Myometrial cell (primary cell): ENCODE measurements around a stretch of chr5.

- RAMPAGE, long total RNA: no peak
Observed at GRCh38 chr5:132180145-132180589, 47.5 kb downstream of the P4HA2 start.

DNA sequence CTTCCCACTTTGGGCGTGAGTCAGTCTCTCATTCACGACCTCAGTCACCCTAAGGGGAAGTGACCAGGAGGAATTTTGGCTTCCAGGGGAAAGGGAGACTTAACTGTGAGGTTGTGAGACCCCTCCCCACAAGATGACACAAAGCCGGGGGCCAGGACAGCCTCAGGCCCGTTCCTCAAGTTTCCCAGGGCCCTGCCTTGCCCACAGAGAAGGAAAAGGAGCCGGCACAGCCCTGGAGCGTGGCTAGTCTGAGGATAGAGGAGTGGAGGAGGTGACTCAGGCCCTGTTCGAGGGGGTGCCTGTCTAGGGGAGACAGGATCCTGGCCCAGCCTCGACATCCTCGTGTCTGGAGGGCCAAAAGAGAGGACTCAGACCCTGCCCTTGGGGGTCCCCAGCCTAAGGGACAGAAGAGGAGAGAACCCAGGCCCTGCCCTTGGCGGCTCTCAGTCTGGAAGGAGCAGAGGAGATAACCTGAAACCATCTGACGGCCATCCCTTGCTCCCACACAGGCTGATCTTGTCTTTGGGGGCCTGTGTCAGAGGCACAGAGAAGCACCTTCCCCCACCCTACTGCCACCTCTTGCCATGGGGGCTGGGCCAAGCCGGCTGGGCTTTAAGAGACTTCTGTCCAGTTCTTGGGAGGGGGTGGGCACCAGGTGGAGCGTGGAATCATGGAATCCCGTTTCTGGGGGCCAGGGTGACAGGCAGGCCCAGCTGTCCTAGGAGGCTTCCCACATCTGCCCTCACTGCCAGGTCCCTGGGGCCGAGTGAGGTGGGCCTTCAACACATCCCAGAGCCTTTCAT, 1.0 kb downstream of the PDLIM4 start:
- RAMPAGE, long total RNA: no peak

DNA sequence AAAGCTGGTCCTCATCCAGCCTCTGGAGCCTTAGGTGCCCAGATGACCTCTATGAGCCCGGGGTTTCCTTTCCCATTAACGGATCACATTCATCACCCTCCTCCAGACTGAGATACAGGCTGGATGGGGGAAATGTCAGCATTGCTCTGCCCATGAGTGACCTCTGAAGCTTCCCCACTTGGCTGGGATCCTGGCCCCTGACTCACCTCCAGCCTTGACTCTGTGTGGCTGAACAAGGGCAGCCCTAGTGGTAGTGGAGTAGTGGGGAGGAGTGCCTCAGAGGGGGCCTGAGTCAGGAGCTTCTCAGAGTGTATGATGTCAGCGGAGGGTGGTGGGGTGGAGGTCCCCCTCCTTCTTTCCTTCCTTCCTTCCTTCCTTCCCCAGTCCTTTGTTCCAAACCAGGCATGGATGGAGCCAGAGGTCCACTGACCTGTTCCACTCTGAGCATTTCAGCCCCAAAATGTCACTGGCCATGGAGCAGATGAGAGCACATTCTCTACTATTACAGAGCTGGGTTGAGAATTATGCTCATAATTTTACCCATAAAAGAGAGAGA, 6.5 kb downstream of the PDLIM4 start:
- RAMPAGE, long total RNA: no peak

DNA sequence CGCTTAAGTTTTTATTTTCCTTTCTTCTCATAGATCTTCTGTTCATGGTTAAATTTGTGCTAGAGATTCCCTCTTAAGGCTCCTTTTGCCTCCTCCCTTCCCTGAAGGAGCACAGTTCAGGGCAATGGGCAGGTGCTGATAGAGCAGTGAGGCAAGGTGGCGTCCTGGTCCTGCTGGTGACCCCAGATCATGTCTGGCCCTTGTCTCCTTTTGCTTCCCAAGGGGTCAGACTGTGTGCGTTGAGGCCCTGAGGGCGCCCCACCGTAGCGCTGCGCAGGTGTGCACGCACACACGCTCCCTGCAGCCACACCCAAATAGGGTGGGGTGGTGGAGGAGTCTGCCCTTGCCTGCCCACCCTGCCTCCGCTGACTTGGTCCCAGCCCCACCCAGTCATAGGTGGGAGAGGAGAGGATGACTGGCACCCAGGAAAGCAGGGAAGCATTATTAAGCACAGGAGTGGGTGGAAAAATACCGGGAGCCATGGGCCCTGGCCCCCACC, 16.5 kb downstream of the PDLIM4 start:
- RAMPAGE, long total RNA: no peak

DNA sequence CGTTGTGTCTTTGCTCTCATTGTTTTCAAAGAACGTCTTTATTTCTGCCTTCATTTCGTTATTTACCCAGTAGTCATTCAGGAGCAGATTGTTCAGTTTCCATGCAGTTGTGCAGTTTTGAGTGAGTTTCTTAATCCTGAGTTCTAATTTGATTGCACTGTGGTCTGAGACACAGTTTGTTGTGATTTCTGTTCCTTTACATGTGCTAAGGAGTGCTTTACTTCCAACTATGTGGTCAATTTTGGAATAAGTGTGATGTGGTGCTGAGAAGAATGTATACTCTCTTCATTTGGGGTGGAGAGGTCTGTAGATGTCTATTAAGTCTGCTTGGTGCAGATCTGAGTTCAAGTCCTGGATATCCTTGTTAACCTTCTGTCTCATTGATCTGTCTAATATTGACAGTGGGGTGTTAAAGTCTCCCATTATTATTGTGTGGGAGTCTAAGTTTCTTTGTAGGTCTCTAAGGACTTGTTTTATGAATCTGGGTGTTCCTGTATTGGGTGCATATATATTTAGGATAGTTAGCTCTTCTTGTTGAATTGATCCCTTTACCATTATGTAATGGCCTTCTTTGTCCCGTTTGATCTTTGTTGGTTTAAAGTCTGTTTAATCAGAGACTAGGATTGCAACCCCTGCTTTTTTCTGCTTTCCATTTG, 22.4 kb upstream of the SLC22A5 start:
- RAMPAGE, long total RNA: no peak

DNA sequence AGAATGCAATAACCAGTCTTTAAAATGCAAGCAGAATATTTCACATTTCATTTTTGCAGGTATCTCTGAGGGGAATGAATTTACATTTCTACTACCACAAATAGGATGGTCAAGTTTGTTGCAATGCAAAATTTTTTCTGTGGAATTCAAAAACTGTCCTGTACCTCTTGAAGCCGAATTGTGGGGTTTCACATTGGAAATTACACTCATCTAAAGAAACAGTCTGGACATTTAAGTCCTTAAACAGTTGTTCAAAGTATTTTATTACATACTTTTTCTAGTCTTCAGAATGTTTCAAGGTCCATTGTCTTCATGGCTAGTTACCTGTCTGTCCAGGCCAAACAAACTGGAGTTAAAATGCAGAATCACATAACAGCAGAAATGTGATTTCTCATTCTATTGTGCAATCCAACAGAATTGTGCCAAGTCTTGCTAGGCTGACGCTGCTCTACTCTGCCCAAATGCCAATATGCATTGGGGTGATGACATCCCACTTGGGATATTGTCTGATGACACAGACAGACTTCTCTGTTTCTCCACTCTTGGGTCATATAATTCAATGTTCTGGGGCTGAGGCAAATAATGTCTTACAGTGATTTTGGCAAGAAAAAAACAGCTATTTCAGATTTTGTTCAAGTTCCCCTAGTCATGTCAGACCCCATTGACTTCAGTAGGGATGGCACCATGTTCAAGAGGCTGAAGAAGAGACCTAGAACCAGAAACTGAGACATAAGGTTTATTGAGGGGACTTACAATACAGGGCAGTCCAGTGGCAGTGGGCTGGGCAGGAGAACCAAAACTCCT, 5.2 kb upstream of the SLC22A5 start:
- RAMPAGE, long total RNA: no peak

DNA sequence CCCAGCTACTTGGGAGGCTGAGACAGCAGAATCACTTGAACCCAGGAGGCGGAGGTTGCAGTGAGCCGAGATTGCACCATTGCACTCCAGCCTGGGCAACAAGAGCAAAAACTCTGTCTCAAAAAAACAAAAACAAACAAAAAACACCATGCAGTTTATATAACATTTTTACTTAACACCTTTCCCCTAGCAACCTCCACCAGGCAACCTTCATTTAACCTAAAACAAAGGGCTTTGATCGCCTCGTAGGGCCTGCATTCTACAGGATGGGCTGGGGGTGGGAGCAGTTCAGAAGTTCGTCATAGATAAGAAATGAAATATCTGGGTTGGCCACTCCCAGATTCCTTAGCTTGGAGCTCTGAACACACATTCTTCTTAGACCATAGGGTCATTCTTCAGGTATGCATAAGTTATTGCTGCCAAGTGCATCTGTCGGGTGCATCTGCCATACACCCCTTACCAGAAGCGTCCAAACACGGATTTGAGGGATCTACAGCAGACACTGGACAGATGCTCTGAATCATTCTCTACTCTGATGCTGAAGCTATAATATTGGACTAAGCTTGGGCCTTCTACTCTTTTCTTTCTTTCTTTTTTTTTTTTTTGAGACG, 4.3 kb upstream of the SLC22A5 start:
- RAMPAGE, long total RNA: no peak

DNA sequence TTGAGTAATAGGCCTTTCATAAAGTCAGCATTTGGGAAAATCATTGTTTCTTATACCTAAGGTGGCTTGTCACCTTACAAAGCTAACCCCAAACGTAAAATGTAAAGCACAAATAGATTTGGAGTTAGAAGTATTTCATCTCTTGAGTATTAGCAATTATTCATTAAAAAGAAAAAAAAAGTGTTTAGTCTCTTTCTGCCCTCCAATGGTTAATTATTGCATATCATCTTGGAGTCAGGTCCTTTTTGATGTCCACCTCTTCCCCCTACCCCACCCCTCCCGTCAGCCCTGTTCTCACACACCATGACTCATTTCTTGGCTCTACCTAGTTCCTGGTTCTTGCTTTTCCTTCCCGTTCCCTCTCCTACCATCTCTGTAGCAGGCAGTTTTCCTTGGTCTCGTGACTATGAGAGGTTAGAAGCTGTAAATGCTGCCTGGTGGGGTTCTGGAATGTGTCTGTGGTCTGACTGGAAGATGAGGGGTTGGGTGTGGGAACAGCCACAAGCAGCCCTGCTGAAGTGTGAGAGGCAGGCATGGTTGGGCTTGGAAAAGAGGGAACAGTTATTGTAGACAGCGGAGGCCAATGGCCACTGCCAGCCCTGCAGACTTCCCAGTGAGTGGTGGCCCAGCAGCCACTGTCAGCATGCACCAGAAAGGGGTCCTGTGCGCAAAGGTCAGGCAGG, 18.1 kb downstream of the SLC22A5 start:
- RAMPAGE, long total RNA: start-site peak on the plus strand centred at position 356 of the sequence, 9 bp wide, 9 and 5 reads in 2 replicates

- RAMPAGE, long total RNA: no peak
Observed at GRCh38 chr5:132411690-132411882, 42.1 kb downstream of the SLC22A5 start.

DNA sequence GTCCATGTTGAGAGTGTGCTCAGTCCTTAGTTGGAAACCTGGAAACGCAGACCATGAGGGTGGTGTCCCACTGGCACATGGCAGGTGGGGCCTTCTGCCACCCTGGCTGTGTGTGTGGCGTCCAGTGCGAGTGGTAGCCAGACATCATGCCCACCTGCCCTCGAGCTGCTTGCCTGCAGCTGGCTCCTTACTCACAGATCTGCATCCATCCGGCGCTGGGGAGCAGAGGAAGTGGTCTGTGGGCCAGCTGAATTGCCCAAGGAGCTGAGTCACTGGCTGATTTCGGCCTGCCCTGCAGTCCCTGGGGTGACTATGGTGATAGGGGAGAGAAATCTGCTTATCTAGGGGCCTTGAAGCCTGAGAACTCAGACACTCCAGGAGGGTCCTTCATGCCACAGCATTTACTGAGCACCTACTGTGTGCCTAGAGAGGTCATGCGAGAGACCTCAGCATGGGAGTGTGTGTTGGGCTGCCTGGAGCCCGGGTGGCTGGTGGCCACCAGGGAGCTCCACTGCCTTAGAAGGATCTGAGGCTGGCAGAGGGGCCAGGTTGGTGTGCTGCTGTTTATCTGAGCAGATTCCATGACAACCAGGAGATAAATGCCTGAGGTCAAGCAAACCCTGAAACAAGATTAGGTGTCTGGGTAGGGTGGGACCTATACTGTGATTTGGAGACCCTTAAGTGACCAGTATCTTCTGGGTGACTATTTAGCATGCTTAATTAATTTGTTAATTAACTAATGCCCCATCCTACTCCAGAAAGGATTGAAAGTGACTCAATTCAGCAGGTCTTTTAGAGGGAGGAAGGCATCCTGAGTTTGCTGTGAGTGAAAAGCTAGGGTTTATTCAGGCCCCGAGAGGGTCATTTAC, 57.2 kb downstream of the SLC22A5 start:
- RAMPAGE, long total RNA: no peak

DNA sequence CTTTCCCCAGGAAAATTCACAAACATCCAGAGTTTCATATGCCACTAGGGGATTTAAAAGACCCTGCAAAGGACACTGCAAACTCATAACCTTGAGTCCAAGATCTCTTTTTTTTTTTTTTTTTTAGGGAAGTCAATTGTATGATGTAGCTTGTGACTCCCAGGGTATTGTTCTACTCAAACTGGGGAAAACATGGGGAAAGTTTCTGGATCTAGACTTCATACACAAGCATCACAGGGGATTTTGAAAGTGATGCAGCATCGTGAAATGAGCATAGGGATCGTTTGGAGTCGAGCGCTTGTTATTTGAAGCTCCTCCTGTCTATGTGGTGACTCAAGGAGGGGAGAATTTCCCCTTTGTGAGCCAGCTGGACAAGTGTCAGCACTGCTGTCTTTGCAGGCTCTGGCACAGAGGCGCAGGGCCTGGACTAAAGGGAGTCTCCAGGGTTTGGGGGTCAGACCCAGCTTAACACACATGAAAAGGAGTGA, 51.2 kb downstream of the IRF1 start:
- RAMPAGE, long total RNA: no peak

GRCh38 chr5:132471331-132472552, 18.8 kb downstream of the IRF1 start:
- RAMPAGE, long total RNA: no peak

GRCh38 chr5:132485374-132486188, 5.0 kb downstream of the IRF1 start:
- RAMPAGE, long total RNA: no peak

DNA sequence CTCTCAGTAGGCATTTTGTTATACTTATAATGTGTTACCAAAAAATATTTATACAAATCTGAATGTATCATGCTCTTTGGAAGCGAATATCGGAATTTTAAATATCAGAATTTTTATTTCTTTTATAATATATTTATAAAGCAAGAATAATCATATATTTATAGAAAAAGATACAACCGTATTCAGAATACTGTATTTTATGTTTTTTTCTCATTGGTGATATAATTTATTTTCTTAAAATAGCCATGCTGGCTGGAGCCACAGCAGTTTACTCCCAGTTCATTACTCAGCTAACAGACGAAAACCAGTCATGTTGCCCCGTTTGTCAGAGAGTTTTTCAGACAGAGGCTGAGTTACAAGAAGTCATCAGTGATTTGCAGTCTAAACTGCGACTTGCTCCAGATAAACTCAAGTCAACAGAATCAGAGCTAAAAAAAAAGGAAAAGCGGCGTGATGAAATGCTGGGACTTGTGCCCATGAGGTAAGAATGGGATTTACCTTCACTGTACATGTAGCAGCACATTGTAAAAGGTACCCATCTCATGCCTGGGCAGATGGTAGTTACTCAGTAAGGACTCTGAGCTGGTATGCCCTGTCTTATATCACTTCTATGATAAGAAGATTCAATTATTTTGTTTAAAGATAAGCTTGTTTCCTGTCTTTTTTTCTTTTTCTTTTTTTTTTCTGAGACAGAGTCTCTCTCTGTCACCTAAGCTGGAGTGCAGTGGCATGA, 38.7 kb downstream of the RAD50 start:
- RAMPAGE, long total RNA: no peak

GRCh38 chr5:132603756-132604298, 47.0 kb downstream of the RAD50 start:
- RAMPAGE, long total RNA: no peak

- RAMPAGE, long total RNA: no peak
Observed at GRCh38 chr5:132749887-132750115, 2.6 kb downstream of the CCNI2 start.

- RAMPAGE, long total RNA: no peak
Observed at GRCh38 chr5:132753181-132753634, 6.0 kb downstream of the CCNI2 start.

DNA sequence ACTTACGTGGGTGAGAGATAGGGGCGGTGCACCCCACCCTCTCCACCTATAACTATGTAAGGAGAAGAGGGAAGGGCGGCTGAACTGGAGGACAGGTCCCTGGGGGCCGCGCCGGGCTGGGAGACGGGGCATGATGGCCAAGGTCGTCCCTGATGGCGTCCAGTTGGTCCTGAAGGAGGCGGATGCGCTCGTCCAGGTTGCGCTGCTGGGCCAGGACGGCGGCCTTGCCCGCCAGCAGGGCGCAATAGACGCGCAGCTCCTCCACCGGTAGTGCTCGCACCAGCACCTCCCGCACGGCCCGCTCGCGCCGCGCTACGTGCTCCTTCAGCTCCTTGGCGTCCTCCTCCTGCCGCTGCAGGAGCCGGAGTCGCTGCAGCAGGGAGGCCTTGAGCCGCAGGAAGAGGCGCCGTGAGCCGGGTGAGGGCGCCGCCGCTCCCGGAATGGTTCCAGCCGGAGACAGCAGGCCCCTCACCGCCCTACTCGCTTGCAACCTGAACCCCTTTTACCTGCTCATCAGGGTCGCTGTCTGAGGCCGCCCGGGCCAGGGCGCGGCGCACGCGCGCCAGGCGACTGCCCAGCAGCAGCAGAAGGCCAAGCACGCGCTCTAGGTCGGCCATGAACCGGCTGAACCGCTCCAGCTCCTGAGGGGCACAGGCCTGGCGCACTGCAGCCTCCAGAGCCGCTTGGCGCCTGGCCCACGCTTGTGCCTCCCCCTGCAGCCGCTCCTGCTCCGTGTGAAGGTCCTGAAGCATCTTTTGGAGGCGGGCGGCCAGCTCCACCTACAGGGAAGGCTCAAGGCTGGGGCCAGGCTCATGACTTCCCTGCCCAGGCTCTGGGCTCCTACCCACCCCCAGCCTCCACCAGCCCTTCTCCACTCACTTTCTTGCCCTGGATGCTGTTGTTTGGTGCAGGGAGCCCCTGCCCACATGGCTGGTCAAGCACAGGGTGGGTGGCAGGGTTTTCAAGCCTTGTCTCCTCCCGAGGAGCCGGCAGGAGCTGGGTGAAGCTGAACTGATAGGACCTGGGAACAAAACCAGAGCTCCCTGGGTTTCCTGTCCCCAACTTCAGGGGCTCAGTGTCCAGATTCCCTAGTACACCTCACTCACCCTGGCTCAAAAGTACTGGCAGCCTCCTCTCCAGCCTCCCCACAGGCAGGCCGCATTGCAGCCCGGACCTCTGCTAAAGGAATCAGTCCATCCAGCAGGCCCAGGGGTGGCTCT, 7.3 kb downstream of the SHROOM1 start:
- RAMPAGE, long total RNA: no peak

DNA sequence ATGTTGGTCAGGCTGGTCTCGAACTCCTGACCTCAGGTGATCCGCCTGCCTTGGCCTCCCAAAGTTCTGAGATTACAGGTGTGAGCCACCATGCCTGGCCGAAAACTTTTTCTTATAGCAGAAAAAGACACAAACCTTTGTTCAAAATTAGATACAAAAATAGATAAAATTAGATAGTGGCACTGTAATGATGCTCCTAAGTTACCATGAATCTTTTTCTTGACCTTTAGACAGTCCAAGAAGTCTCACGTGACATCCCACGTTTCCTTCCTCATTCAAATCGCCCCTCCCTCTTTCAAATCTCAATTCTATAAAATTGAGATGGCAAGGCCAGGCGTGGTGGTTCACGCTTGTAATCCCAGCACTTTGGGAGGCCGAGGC, 7.6 kb upstream of the ZCCHC10 start:
- RAMPAGE, long total RNA: no peak

DNA sequence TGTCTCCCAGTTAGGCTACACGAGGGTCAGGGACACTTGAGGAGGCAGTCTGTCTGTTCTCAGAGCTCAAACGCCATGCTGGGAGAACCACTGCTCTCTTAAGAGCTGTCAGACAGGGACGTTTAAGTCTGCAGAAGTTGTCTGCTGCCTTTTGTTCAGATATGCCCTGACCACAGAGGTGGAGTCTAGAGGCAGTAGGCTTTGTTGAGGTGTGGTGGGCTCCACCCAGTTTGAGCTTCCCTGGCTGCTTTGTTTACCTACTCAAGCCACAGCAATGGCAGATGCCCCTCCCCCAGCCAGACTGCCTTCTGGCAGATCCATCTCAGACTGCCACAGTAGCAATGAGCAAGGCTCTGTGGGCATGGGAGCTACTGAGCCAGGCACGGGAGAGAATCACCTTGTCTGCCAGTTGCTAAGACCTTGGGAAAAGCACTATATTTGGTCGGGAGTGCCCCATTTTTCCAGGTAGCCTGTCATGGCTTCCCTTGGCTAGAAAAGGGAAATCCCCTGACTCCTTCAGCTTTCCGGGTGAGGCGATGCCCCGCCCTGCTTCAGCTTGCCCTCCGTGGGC, 118.9 kb downstream of the HSPA4 start:
- RAMPAGE, long total RNA: no peak